ENCODE results near the gene RPS24.

DNA sequence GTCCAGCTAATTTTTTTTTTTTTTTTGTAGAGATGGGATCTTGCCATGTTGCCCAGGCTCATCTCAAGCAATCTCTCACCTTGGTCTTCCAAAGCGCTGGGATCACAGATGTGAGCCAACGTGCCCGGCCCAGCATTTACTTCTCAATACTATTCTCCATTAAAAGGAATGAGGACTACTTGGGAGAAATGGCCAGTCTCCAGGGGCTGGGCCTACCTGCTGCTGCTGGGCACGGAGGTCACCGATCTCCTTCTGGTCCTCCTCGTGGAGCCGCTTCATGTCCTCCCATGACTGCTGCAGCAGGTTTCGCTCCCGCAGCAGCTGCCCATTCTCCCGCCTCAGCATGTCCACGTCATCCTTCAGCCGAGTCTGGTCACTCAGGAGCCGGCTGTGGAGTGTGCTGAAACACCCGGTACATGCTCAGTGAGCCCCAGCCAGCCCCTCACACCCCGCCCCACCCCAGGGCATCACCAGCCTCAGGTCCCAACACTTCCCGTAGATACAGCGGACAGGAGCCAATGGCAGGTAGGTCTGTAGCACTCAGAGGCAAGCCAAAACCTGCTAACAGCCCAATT lies 73.3 kb downstream of the DLG5 start:
- PRO-cap, 3 experiments, result no peak in any of the 3 experiments
- RAMPAGE, long total RNA, result no peak
- RRBS, 2 experiments, result no CpG with 5 or more reads among the region's 17 CpGs

DNA sequence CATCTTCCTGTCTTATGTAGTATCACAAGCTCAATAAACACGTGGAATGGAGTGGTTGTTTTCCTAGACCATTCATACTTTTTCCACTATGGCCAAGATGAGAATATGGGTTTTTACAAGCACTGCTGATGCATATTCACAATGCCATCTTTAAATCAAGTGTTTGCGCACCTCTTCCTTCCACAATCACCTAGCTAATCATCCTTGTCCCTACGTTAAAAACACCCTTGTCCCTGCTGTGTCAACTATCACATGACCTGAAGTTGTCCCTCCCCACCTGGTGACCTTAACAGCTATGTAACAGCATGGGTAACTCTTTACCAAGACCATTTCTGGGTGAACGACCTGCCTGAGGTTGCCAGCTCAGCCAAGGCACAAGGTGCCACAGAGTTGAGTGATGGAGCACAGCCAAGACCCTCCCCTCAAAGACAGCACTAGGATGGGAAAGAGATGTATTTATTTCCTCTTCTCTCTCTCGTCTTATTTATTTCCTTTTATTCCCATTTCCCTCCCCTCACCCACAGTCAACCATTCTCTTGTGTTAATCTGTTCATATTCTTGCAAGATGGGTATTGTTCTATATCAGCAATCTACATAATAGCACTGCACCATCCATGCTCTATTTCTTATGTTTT lies 21.1 kb downstream of the DLG5 start:
- PRO-cap, 3 experiments, result no peak in any of the 3 experiments
- RAMPAGE, long total RNA, result no peak
- RRBS, 2 experiments, result no CpG with 5 or more reads among the region's 5 CpGs

DNA sequence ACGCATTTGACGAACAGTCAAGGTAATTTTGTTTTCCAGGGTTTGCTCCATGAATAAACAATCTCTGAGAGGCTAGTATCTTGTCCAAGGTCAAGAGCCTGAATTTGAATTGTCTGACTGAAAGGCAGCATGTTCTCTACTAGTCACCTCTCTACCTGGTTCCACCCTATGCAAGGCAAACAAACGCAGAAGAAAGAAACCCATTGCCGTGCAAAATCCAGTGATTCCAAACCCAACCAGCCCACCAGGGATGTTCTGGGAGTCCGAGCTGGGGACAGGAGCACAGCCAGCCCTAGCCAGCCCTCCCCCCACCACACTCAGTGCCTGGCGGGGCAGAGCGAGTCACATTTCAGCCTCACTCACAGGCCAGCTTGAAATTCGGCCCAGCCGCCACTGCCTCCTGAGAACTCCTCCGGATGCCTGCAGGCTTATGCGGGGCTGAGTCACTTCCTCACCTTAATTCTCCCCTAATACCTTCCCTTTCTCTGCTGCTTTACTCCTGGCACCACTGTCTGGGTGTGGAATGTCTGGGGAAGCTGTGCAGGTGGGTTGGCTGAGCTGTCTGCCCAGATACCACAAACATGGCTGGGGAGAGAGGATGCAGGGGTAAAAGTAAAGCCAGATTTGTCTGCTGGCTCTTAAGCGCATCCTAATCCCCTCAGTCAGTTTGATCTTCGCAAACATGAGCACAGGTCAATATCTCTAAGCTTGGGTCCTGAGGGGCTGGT lies 22.6 kb upstream of the DLG5 start:
- PRO-cap, 3 experiments, result peak in 2 of 3 experiments; most common plus-strand start position 508 of the sequence (in 1); most common minus-strand start position 322 of the sequence (in 2)
- RAMPAGE, long total RNA, result no peak
- RRBS, 2 experiments, result no CpG with 5 or more reads among the region's 13 CpGs

GRCh38 chr10:78033419-78034554 lies at the start of gene RPS24:
Gene RPS24 (plus strand): TSS chr10:78033863.
- PRO-cap, 3 experiments, result peak in 3 of 3 experiments; most common plus-strand start chr10:78033863 (in 3); most common minus-strand start chr10:78034322 (in 1)
- RAMPAGE, long total RNA, result start-site peak on the plus strand at chr10:78033859-78033881, 68,805 and 28,158 reads in 2 replicates
- RRBS, 2 experiments, result 2% methylated on average over 6 of the region's 61 CpGs

GRCh38 chr10:78039400-78040514 lies 6.1 kb downstream of the RPS24 start:
- PRO-cap, 3 experiments, result no peak in any of the 3 experiments
- RAMPAGE, long total RNA, result no peak
- RRBS, 2 experiments, result no CpG with 5 or more reads among the region's 6 CpGs

DNA sequence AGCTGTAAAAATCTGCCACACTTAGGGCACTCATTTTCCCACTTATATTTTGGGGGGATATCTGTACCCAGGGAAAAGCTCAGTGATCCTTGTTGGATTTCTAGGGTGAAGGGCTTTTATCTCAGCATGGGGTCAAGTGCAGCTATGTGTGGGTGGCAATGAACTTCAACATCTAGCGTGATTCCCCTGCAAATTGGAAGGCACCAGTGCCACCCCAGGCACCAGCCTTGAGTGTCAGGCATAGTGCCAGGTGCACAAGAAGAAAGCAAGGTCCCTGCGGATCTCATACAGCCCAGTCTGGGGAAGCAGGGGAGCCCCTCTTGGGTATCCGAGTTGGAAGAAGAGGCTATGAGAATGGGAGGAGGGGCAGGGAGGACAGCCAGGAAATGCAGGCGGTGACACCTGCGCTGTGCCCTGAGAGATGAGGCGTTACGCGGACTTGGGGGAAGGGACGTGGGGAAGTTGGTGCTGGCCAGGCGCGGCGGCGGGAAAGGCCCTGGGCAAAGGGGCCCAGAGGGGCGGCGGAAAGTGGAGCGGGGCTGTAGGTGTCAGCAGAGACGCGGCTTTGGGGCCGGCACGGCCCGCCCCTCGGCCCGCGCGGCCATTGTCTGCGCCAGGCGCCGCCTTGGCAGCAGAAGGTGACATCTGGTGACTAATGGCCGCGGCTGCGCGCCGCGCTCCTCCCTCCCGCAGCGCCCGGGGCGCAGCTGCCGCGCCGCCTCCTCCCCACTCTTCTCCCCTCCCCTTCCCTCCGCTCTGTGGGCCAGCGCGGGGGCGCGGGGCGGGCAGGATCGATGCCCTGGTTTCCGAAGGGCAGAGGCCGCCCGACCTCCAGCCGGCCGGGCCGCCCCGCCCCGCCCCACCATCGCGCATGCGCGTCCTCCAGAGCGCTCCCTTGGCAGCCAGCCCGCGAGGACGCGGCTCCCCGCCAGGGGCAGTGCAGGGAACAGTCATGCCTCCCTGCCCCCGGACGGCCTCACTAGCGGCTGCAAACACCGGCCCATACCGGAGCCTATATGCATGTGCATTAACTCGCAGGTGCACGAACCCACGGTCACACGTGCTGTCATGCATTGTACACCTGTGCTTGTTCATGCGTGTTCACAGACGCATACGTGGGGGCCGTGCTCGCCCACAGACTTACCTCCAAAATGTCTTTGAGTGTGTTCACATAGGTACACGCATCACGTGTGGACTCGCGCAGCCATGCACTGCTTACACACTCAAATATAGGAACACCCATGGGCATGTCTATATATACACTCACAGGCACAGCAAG lies 269.4 kb downstream of the RPS24 start:
- PRO-cap, 3 experiments, result peak in 3 of 3 experiments; most common plus-strand start position 442 of the sequence (in 1); most common minus-strand start position 610 of the sequence (in 2)
- RAMPAGE, long total RNA, result no peak
- RRBS, 2 experiments, result 1 to 3% methylated on average over 14 to 22 of the region's 84 CpGs

GRCh38 chr10:78774632-78774922 lies 294.2 kb upstream of the ZMIZ1 start:
- PRO-cap, 3 experiments, result no peak in any of the 3 experiments
- RAMPAGE, long total RNA, result no peak
- RRBS, 2 experiments, result no CpG with 5 or more reads among the region's 4 CpGs

DNA sequence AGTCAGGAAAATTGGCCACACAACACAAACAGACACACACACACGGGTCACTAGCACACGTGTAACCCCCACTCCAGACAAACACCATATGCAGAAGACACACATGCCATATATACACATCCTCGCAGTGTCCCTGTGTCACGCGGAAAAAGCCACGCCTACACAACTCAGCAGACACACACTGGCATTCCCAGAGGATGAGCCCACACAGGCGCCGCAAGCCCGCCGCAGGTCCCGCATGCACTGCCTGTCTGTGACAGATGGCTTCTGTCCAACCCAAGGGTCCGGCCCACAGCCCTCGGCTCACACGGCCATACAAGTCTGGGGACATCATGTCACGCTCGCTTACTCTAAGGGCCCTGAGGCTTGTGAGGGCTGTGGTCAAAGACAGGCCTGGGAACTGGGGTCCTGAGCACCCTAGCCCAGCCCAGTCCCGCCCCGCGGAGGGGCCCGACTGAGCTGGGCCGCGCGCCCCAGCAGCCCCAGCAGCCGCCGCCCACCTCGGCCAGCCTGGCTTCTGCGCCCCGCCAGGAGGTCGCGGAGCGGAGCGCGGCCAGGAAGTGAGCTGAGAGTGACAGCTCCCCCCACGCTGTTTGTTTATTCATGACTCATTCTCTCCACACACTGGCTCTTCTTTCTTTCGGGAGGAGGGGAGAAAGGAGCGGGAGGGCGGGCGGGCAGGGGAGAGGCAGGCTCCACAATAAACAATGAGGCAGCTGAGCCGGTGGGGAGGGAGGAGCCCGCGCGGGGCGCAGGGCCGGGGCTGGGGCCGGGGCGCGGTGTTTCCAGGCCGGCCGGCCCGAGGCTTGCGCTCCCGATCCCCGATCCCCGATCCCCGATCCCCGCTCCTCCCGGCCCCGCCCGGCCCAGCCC lies 95.4 kb upstream of the ZMIZ1 start:
- PRO-cap, 3 experiments, result peak in 3 of 3 experiments; most common plus-strand start position 187 of the sequence (in 2); most common minus-strand start position 85 of the sequence (in 1)
- RAMPAGE, long total RNA, result no peak
- RRBS, 2 experiments, result 4% methylated on average over 15 of the region's 59 CpGs

DNA sequence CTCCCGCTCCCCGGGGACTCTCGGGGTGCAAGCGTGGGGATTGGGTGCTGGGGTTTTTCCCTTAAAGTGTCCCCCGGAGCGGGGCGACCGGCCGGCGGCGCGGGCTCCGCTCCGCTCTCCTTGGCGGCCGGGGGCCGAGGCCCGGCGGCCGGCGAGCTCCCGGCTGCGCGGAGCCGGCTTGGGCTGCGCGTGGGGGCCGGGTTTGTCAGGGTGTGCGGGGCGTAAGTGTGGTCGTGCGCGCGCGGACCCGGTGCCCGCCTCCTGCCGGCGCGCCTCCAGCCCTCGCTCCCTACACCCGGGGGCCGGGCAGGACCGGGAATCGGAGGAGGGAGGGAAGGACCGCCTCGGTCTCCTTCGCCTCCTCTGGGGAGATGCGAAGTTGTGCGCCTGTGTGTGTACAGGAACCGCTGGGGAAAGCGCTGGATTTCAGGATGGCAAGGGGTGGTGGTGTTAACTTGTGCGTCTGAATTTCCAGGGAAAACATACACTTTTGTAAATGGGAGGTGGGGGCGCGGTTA lies 609 bp downstream of the ZMIZ1 start:
- PRO-cap, 3 experiments, result peak in 3 of 3 experiments; most common plus-strand start position 318 of the sequence (in 2); most common minus-strand start position 263 of the sequence (in 3)
- RAMPAGE, long total RNA, result no peak
- RRBS, 2 experiments, result 3% methylated on average over 20 to 21 of the region's 55 CpGs

DNA sequence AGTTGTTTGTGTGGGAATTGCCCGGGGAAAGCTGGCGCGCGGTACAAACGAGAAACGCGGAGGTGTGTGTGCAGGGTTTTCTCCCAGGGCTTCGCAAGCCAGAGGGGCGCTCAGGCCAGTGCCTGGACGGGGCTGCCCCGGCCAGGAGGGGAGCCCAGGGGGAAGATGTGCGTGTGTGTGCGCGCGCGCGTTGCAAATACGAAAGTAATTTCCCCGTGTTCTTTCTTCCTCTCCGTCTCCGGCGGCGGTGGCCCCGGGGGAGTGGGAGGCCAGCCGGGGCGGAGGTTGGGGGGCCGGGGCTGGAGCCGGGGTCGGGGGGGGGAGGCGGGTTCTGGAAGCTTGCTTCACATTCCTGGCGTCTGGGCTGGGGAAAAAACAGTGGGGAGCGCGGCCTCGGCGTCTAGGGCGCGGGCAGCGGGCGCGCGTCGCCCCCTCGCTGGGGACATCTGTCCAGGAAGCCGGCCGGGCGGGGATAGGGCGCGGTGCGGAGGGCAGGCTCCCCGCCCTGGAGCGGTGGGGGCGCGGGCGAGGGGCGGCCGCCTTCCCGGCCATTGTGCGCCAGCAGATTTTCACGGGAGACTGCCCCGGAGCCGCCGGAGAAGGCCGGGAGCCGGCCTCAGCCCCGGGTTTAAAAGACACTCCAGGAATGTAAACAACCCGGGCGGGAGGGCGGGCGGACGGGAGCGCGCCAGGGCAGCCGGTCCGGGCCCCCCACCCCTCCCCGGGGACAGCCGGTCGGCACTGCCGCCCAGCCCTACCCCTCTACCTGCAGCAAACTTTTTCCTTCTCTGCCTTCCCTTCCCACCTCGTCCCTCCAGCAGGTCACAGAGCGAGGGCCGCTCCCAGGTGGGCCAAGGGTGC lies 1.3 kb downstream of the ZMIZ1 start:
- PRO-cap, 3 experiments, result peak in 3 of 3 experiments; most common plus-strand start position 235 of the sequence (in 1); most common minus-strand start position 448 of the sequence (in 3)
- RAMPAGE, long total RNA, result no peak
- RRBS, 2 experiments, result 1 to 6% methylated on average over 27 to 33 of the region's 81 CpGs

DNA sequence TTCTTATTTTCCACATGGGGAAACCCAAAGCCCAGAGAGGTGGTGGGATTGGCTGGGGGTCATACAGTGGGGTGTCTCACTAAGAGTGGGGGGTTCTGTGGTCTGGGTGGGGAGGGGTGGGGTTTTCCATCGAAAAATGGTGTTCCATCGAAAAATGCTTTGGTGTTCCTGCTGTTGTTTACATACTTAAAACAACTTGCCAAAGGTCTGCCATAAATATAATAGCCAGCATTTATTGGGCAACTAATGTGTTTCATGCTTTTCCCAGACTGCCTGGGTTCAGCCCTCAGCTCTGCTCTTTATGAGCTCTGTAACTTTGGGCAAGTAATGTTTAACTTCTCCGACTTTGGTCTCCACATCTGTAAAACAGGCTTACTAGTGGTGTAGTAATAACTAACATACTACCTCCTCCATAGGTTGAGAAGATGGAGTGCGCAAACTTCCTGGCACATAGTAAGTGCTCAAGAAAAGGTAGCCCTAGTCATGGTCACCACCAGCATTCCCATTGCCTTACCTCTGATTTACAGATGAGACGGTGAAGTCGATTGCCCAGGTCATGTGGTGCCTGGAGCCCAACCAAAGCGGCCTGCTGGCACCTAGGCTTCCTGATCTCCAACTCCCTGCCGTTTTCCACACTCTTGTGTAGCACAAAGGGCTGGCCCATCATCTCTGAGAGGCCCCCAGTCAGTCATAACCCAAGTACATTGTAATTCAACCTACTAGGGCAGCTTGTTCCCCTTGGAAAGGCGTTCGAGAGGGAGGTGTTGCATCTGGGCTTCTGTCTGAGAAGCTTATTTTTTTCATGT lies 8.8 kb downstream of the ZMIZ1 start:
- PRO-cap, 3 experiments, result no peak in any of the 3 experiments
- RAMPAGE, long total RNA, result no peak
- RRBS, 2 experiments, result no CpG with 5 or more reads among the region's 10 CpGs

- PRO-cap, 3 experiments, result no peak in any of the 3 experiments
- RAMPAGE, long total RNA, result no peak
- RRBS, 2 experiments, result no CpG with 5 or more reads among the region's 22 CpGs
Measured at GRCh38 chr10:79102822-79103600, 34.2 kb downstream of the ZMIZ1 start.

GRCh38 chr10:79116750-79117346 lies 48.1 kb downstream of the ZMIZ1 start:
- PRO-cap, 3 experiments, result no peak in any of the 3 experiments
- RAMPAGE, long total RNA, result no peak
- RRBS, 2 experiments, result no CpG with 5 or more reads among the region's 8 CpGs

GRCh38 chr10:79128820-79129969 lies 60.4 kb downstream of the ZMIZ1 start:
- PRO-cap, 3 experiments, result no peak in any of the 3 experiments
- RAMPAGE, long total RNA, result no peak
- RRBS, 2 experiments, result no CpG with 5 or more reads among the region's 14 CpGs

GRCh38 chr10:79221581-79222074 lies 125.6 kb upstream of the PPIF start:
- PRO-cap, 3 experiments, result no peak in any of the 3 experiments
- RAMPAGE, long total RNA, result no peak
- RRBS, 2 experiments, result no CpG with 5 or more reads among the region's 14 CpGs

GRCh38 chr10:79247606-79248443 lies 99.4 kb upstream of the PPIF start:
- PRO-cap, 3 experiments, result no peak in any of the 3 experiments
- RAMPAGE, long total RNA, result no peak
- RRBS, 2 experiments, result no CpG with 5 or more reads among the region's 8 CpGs

DNA sequence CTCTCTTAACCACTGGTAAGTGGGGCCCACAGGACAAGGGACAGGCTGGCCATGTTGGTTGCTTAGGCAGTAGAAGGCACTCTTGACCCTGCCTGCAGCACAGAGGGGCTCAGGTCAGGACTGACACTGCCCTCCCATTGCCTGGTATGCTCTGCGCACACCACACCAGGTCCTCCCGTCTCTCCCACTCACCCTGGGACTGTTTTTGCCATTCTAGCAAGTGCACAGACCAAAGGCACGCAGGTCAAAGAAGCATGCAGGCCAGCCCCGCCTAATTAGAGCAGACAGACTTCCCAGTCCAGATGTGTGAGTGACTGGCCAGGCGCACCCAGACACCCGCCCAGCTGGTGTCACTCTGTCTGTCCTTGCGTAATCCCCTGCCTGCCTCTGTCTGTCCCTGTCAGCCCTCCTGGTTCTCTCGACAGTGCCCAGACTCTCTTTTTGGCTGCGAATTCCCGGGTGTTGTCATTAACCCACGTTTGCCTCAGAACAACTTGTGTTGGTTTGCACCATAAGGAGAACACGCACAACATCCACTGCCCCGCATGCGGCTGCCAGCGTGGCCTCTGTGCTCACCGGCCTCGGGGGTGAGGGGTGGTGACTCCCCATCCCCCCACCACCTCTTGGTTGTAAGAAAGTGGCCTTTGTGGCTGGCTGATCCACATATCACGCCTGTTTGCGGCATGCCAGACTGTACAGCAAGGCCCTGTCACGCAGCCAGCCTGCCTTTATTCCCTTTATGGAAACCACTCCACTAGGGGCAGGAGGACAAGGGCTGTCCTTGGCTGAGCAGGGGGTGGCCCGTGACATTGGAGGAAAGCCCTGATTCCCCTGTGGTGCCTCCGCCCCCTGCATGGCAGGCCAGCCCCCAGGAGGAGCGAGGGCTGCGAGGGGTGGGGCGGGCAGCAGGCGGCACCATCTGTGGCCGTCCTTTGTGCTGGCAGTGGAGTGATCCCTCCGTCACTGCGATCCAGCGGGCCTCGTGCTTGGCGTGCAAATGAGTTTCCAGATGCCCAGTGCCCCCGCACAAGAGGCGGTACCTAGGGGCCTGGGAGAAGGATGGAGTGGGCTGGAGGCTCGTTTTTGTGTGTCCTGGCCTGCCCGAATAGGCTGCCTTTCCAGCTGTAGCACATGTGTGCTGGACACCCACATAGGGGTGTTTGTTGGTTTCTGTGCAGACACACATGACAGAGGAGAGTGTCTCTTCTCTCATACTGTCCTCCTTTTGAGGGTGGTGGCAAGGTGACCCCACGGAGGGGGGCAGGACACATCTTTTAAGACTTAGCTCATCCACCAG lies 72.8 kb upstream of the PPIF start:
- PRO-cap, 3 experiments, result no peak in any of the 3 experiments
- RAMPAGE, long total RNA, result no peak
- RRBS, 2 experiments, result 6 to 7% methylated on average over 6 of the region's 37 CpGs

- PRO-cap, 3 experiments, result no peak in any of the 3 experiments
- RAMPAGE, long total RNA, result no peak
- RRBS, 2 experiments, result no CpG with 5 or more reads among the region's 18 CpGs
Measured at GRCh38 chr10:79280878-79281987, 66.0 kb upstream of the PPIF start.

GRCh38 chr10:79316571-79317473 lies 30.4 kb upstream of the PPIF start:
- PRO-cap, 3 experiments, result no peak in any of the 3 experiments
- RAMPAGE, long total RNA, result no peak
- RRBS, 2 experiments, result no CpG with 5 or more reads among the region's 15 CpGs

- PRO-cap, 3 experiments, result peak in 3 of 3 experiments; most common plus-strand start chr10:79348197 (in 2); most common minus-strand start chr10:79348115 (in 1)
- RAMPAGE, long total RNA, result no peak
- RRBS, 2 experiments, result 3 to 4% methylated on average over 23 to 26 of the region's 39 CpGs
Measured at GRCh38 chr10:79347798-79348445, 653 bp downstream of the PPIF start.

Measured in skeletal muscle tissue (tissue), 7 donors.